Calu3 (cell line): ENCODE measurements around a stretch of chr3.

- PRO-cap: no peak
These were observed 36.2 kb upstream of the FLNB start for GRCh38 chr3:57971970-57972468.

DNA sequence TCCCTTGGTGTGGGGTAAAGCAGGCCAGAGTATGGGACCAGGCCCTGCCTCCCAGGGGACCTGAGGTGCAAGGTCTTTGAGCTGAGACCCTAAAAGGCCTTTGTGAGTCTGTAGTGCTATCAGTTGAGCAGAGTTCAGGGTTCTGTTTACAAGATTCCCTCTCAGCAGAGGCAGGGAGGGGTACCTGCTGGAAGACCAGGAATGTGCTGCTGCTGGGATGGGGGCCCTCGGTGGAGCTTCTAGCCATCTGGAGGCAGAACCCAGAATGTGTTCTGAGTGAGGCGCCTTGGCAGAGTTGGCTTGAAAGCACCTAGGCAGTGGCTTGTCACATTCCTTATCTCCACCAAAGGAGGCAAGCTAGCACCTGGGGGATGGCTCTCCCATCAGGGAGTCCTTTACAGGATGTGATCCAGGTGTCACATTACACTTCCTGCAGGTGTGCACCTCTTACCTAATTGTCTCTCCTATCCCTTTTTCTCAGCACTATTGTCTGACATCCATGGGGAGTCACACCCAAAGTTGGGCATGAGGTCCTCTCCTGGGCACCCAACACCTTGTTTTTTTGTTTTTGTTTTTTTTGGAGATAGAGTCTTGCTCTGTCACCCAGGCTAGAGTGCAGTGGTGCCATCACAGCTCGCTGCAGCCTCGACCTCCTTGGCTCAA lies 13.1 kb downstream of the FLNB start:
- PRO-cap: no peak

DNA sequence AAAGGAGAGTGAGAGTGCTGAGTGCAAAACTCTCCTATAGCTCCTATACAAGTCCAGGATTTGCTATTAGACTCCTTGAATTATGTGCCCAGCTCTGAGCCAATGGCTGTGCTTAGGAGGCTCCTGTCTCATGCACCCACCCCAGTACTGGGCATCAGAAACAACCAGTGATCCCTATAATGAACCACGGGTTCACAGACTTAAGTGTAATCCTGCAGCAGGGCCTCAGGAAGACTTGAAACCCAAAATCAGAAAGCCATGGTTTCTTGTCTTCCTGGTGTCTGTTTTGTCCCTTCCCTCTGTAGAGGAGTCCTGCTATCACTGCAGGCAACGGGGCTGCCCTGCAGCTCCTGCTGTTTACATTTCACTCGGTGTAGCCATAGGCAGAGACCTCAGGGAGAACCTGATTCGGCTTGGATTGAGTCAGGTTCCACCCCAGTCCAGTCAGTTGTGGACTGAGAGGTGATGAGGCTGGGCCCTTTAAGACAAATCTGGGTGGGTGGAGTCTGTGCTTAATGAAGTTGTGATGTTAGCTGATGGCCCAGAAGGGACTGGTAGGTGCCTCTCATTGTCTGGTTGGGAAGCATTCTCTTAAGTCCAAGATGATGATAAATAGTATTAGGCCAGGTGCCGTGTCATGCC lies 35.6 kb downstream of the FLNB start:
- PRO-cap: no peak

- PRO-cap: no peak
These were observed 36.5 kb downstream of the FLNB start for GRCh38 chr3:58044721-58045187.

DNA sequence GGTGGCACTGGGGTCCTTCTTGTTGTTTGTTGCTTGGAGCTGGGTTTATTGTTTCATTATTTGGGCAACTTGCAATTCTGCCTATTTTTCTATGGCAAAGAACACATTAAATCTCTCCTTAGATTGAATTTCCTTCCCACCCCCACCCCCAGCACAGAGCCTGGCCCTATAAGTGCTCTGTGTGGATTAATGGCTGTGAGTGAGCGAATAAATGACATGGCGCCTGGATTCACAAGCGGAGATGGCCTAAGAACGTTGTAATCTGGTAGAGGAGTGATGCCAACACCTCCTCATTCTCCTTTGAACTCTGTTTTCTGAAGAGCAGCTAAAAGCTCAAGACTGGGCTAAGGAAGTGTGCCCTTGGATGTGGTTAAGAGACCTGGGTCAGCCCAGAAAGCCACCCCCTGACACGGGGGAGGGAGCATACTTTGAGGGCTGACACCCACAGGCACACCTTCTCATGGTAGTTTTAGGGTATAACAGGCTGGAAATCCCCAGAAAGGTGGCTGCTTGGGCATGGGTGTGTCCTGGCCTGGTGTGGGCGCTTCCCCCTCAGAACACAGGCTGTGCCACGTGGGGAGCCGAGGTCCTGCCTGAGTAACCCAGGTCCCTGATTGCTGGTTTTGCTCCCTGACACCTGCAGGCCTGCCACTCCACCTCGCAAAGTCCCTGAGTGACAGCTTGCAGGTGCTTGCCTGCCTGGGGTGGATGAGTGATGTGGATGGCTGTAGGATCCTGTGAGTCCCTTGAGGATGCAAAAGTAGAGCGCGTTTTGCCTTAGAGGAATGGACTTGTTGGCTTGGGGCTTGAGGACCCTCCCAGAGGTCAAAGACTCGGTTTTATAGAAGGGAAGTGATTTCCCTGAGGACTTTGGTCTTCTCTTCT lies 94.7 kb downstream of the DNASE1L3 start:
- PRO-cap: no peak

DNA sequence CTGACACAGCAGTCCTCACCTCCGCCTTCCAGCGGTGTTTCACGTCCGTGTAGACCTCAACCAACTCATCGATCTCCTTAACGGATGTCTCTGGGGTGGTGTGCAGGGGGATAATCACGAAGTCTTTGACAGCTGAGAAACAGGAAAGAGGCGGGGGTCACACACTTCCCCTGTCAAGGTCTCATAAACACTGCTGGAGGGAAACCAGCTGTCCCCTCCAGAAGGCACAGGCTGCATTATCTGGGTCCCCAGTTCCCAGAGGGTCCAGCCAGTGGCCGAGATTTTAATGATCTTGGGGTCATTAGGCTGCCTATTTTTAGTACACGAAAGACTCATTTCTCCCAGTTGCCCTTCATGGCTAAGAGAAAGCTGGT lies 9.8 kb downstream of the DNASE1L3 start:
- PRO-cap: no peak

DNA sequence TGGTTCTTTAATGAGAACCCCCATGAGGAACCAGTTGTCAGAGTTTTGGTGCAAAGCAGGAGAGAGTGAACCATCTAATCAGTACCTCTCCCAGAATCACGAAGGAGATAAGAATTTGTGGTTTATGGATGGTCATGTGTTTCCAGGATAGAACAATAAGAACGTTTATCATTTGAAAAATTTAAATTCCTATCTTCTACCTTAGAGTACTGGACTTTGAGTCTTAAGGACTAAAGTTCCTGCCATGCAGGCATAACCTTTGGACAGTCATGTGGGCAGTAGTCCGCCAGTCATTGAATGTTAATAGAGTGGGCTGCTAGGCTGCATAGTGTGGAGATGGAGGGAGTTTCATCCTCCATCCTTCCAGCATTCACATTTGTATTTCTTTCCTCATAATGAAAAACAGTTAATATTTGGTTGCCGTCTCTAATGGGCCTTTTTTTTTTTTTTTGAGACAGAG lies 9.0 kb downstream of the ABHD6 start:
- PRO-cap: no peak

- PRO-cap: no peak
These were observed 34.2 kb upstream of the RPP14 start for GRCh38 chr3:58271924-58272239.

- PRO-cap: no peak
These were observed 14.0 kb downstream of the ACOX2 start for GRCh38 chr3:58522806-58523511.

DNA sequence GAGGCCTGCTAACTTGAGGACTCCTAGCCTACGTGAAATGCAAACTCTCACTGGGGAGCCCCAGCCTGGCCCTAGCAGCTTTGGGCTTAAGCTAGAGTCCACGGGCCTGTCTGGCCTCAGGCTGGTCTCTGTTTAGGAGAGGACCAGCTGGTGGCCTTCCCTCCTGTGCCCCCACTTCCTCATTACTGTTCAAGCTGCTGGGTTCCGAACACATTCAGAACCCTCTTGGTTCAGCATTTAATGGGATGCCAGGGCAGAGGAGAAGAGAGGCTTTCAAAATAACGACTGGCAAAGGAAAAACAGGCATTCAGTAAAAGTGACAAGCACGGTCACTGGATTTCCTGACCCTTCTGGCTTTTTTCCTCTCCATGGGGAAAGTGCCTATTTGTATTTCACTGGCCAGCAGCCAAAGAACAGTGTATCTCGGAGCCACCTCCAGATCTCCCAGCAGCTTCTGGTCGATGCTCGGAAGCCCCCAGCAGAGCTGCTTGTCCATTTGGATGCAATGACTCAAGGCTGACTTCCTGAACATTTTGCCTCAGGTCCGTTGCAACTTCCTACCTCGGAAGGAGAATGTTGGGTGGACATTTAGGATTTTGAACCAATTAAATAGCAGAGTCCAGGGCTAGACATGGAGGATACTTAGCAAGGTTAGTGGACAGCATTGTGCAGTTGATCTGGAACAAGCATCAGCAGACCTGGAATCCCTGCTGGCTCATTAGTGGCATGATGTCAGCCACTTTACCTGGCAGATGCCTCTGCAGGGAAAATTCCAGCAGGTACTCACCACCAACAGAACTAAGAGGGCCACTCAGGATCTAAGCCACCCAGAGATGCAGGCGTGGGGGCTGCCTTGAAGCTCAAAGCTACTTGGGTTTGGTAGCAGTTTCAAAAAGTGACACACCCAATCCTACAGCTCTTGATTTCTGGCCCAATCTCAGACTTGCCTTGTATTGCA lies 1.2 kb downstream of the FAM107A start:
- PRO-cap: no peak

GRCh38 chr3:58634096-58634355 lies 32.5 kb downstream of the FAM3D start:
- PRO-cap: no peak

- PRO-cap: no peak
These were observed 501.9 kb upstream of the CFAP20DC start for GRCh38 chr3:59551598-59552165.

GRCh38 chr3:59808802-59809468 lies 759.1 kb upstream of the CFAP20DC start:
- PRO-cap: no peak

DNA sequence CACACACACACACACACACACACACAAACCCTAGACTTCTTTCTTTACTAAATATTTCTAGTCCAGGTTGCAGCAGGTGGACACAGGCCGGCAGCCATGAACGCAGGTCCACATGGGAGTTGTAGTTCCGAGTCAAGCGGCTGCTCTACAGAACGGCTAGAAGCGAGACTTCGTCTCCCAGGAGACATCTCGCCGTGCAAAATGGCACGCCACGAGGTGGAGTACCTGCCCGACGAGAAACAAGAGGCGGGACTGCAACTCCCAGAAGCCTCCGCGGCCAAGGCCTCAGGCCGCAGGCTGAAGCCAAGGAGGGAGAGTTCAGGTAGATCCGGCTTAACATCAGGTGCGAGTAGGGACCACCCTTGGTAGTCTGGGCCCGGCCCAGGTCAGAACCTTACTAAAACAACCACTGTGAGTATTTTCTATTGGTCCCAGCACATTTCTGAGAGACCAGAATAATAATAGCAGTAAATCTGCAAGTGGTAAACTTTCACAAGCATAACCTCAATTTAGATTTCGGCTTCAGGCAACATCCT lies 1.2 kb downstream of the FHIT start:
- PRO-cap: bidirectional peak, plus-strand start at position 288 of the sequence, minus-strand start at position 121 of the sequence

GRCh38 chr3:61590977-61591992 lies 29.9 kb downstream of the PTPRG start:
- PRO-cap: no peak

DNA sequence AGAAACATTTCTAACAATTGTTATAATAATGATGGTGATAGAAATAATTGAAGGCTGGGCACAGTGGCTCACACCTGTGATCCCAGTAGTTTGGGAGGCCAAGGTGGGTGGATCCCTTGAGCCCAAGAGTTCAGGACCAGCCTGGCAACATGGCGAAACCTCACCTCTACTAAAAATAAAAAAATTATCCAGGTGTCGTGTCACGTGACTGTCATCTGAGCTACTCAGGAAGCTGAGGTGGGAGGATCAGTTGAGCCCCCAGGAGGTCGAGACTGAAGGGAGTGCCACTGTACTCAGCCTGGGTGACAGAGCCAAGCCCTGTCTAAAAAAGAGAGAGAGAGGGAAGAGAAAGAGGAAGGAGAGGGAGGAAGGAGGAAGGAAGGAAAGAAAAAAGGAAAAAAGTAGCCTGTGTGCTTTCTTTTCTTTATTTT lies 140.2 kb downstream of the PTPRG start:
- PRO-cap: no peak

GRCh38 chr3:61750600-61751704 lies 189.6 kb downstream of the PTPRG start:
- PRO-cap: no peak

- PRO-cap: no peak
These were observed 51.3 kb upstream of the C3orf14 start for GRCh38 chr3:62267108-62268267.

DNA sequence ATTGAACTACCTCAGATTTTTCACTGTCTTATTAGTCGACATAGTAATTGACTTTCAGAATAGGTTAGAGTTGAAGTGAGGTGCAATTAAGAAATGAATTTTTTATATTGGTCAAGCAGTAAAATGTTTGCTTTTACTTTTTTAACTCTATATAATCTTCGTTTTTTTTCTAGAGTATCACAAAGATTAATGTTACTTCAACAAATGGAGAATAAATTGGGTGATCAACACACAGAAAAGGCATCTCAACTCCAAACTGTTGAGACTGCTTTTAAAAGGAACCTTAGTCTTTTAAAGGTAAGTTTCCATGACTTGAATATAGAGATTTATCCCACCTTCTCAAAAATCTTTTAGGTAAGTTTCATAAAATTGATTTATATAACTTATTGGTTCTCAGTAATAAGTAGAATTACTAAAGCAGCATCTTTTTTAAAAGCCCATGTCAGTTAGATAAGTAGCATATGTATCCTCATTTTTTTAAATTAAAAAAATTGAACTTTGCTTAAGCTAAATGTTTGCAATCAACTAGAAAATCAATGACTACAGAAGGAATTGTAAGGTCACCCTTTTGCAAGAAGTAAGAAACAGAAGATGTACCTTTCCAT lies 3.0 kb downstream of the C3orf14 start:
- PRO-cap: no peak

DNA sequence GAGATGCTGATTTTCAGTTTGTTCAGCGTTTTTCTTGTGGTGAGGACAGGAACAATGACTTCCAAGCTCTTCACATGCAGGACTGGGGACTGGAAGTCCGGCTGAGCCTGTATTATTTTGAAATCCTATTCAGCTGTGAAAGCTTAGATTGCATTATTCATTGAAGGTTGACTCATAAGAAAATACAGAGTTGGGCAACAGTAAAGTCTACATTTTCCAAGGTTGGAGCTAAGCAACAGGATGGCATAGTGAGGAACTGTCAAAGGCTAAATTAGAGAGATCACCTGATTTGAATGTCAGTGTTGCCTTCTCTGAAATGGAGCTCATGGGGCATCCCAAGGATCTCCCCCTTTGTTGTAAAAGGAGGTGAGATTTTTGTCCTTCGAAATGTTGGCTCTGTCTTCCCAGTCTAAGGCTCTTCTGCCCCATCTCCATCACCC lies 231.0 kb upstream of the FEZF2 start:
- PRO-cap: unidirectional peak, minus-strand start at position 97 of the sequence